Vein endothelial cell (primary cell): ENCODE measurements around a stretch of chr1.

GRCh38 chr1:29785115-29785314 lies 548.7 kb downstream of the PTPRU start:
- CAGE, long polyA plus RNA = no peak

DNA sequence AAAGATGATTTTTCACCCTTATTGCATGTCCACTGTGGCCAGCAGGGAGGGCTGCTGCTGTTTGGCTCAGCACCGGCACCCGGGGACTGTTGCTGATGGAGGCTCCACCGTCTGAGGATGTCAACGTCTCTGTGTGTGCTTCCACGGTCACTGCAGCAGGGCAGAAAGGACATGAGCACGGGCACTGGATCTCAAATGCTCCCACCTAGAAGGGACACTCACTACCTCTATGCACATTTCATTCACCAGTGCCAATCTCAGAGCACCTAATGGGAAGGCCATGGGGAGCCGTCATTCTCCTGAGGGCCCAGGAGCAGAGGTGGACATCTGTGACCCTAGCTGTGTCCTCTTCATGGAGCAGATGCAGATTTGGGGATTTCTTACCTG lies 599.6 kb downstream of the PTPRU start:
- CAGE, long polyA plus RNA = no peak

- CAGE, long polyA plus RNA = no peak
Measured at GRCh38 chr1:30744937-30745225, 12.7 kb downstream of the LAPTM5 start.

- CAGE, long polyA plus RNA = no peak
Measured at GRCh38 chr1:30756096-30756533, 1.5 kb downstream of the LAPTM5 start.

DNA sequence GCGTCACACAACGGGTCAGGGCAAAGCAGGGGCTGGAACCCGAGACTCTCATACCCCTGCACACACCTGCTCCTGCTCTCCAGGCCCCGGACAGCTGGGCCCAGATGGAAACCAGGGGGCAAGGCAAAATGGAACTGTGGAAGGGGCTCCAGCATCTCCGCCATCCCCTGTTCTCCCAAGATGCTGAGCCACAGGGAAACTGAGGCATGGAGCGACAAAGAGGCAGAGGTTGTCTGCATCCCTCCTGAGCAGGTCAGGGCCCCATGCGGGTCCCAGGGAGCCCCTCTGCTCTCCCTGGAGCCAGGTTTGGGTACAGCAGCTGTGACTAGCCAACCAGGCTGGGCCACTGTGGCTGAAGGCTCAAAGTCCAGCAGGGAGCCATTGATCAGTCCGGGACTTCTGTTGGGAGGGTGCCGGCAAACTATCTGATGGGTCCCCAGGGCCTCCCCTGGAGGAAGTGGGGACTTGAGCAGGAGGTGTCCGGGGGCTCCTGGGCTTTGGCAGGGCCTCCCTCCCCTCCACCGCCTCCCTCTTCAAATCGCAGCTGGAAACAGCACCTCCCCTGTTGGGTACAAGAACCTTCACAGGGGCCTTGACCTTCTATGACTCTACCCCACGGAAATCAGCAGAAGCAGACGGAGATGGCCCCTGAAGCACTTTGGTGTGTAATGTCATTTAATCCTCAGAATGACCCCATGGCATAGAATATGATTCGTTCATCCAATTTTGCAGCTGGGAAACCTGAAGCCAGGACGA lies 25.4 kb upstream of the LAPTM5 start:
- CAGE, long polyA plus RNA = no peak

DNA sequence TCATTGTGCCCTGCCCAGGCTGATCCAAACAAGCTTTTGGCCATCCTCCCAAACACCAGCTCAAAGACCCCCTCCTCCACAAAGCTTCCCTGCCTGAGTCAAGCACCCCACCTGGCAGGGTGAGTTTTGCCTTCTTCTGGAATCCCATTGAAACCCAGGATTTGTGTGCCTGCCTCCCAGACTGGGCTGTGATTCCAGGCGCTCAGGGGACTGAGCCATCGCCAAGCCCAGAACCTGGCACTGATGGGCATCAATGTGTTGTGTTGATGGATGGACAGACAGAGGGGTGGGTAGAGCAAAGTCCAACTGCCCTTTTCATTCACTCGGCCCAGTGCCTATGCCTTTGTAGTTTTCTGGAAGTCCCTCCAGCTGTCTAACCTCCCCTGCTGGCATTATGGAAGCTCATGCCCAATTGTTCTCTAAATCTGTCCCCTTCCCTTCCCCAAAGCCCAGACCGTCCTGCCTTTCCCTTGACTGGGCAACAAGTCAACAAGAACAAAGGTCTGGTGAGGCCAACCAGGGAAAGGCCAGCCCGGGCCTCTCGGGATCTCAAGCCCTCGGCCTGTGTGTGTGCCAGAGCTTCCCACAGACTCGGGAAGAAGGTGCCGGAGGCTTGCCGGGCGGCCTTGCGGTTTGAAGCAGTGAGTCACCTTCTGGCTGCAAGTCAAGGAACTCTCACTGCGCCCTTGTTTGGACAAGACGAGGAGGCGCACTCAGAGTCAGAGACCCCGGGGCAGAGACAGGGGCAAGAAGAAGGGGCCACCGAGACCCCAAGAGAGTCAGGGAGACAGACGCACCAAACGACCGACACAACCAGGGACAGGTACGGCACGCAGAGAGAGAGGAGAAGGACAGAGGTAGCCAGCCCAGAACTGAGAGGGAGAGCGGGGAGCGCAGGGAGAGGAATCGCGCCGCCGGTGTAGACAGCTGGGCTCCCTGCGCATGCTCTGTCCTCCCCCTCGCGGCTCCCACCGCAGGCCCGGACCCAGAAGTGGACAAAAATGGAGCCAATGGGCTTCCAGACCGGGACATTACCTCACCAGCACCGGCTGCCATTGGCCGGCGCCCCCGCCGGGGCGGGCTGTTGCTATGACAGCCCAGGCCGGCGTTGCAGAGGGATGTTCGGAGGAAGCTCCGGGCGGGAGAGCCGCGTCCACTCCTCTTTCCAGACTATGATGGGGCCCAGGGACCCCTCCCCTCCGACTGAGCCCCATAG lies 66.4 kb upstream of the LAPTM5 start:
- CAGE, long polyA plus RNA = no peak

- CAGE, long polyA plus RNA = no peak
Measured at GRCh38 chr1:30854111-30854481, 54.5 kb downstream of the SDC3 start.

DNA sequence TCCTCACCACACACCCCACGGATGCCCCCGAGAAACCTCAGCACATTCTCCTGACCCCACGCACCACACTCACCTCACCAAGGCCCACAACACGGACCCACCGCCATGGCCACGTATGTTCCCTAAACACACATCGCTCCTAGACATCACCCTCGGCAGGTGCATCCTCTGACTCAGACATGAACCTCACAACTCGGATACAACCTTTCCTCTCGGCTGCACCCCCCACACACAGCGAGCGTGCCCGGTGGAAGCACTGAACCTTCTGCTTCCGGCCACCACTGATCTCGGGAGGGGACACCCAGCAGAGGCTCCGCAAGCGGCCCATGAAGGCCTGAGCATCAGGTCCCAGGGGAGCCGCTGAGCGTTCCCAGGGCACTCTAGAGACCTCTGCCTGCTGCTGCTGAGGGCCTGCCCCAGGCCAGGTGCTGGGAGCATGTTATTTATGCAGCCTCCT lies 27.2 kb downstream of the SDC3 start:
- CAGE, long polyA plus RNA = no peak

GRCh38 chr1:30903384-30903733 lies 5.2 kb downstream of the SDC3 start:
- CAGE, long polyA plus RNA = no peak

DNA sequence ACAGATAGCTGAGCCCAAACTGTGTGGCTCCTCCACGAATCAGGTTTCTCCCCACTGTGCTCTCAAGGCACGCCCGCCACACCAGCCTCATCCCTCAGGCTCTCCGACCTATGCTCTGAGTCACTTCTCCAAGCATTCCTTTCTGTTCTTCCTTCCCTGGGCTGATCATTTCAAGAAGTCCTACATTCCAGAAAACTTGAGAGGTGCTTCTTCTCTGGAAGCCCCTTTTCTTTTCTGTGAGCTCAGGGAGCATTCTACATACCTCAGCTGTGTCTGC lies 25.4 kb upstream of the SDC3 start:
- CAGE, long polyA plus RNA = no peak

DNA sequence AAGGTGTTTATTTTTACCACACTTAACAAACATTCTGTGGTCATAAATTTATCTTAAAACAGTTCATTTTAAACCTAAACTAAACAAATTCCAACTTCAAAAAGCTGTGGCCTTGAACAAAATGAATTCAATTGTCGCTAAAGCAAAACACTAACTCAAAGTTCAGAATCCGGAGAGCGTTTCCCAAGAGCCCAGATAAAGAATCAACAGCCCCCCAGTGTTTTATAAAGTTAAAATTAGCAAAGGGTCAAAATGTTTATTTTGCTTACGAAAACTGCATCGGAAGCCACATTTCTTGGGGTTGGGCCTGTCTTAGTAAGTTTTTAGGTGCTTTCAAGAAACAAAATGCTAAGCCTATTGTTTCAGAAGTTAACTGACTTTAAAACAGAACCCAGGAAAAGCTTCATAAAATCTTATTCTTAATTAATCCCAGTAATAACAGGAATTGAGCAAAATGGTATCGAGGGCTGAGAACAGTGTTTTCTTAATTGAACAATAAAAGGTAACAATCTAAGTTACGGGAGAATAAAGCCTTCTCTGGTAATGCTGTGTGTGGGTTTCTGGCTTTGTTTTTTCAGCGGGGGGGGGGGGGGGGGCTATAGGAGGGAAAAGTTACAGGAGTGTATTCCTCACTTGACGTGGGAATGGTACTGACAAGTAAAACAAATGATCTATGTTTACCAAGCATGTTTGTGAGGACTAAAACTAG lies 1.2 kb downstream of the PUM1 start:
- CAGE, long polyA plus RNA = no peak

- CAGE, long polyA plus RNA = no peak
Measured at GRCh38 chr1:31064894-31065488, 526 bp downstream of the PUM1 start.

GRCh38 chr1:31102474-31103185 lies 37.1 kb upstream of the PUM1 start:
- CAGE, long polyA plus RNA = no peak

- CAGE, long polyA plus RNA = no peak
Measured at GRCh38 chr1:31297527-31298312, 888 bp downstream of the ZCCHC17 start.

DNA sequence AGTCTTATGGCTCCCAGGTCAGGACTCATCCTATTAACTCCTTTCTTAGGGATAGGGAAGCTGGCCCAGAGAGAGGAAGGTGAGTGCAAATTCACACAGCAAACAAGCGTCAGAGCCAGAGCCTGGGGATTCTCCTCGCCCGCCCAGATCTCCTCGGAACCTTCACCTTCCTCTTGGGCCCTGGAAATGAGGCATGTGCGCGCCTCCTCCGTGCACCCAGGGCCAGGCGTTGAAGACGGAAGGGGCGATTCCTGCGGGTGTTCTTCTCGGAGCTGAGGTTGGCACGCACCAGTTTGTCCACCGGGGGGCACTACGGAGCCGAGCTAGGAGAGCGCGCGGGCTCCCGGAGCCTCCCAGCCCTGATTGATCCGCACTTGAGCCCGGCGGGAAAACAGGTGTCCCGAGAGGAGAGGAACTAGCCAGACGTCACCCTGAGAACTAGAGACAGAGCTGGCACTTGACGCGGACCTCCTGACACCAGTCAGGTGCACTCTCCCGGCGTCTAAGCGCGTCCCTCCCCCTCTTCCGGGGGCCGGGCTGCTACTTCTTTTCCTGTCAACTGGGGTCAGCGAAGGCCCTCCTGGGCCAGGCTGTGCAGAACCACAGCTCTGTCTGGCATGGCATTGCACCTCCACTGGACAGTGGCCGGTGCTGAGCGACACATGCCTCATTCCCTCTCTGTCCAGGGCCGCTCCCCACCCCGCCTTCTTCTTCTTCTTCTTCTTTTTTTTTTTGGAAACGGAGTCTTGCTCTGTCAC lies 18.3 kb upstream of the SERINC2 start:
- CAGE, long polyA plus RNA = no peak

DNA sequence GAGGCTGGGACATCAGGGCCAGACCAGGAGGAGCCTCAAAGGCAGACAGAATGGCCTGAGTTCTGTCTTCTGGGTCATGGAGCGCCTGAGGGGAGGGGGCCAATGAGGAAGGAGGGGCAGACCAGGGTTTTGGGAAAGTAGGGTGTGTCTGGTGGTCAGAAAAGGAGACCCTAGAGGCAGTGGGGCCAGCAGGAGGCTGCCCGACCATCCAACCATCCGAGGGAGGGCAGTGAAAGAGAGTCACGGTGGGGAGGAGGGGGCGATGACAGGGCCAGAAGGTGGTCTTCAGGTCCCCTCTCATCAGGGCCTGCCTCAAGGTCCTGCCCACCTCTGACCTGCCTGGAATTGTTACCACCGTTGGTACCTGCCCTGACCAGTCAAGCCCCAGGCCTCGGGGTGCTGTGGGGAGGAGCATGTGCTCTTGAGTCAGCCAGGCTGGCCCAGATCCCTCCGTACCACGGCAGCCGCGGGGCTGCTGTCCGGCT lies 21.8 kb downstream of the SERINC2 start:
- CAGE, long polyA plus RNA = no peak

DNA sequence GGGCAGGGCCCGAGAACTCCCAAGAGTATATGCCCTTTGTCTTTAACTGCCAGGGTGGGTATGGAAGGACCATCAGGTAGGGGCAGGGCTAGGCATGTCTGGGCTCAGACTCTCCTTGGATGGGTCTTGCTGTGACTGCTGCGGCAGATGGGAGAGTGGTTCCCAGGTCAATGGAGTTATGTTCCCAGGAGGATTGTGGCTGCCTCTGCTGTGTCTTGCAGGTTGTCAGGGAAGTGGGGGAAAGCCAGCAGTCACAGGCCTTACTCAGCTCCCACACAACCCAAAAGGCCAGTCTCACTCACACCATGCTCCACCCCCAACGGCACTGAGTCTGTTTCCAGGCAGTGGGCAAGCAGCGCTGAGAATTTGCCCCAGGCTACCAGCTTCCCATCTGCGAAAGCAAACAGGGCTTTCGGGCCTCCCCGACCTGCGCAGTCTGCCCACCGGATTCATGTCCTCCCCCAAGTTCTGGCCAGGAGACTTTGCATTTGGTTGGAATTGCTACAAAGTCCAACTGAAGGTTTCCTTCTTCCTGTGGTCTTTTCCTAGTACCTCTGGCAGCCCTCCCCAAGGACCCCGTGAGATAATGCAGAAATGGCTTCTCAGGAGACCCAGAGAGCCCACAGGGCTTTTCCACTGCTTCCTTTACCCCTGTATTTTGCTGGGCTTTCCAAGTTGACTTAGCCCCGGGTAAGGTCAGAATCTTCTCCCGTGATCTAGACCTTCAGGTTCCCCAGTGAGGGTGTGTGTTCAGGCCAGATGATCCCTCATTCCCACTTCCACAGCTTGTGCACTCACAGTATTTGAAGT lies 64.5 kb downstream of the SERINC2 start:
- CAGE, long polyA plus RNA = no peak

GRCh38 chr1:31505550-31506358 lies 70.6 kb upstream of the TINAGL1 start:
- CAGE, long polyA plus RNA = no peak

GRCh38 chr1:31511078-31511532 lies 65.2 kb upstream of the TINAGL1 start:
- CAGE, long polyA plus RNA = no peak

DNA sequence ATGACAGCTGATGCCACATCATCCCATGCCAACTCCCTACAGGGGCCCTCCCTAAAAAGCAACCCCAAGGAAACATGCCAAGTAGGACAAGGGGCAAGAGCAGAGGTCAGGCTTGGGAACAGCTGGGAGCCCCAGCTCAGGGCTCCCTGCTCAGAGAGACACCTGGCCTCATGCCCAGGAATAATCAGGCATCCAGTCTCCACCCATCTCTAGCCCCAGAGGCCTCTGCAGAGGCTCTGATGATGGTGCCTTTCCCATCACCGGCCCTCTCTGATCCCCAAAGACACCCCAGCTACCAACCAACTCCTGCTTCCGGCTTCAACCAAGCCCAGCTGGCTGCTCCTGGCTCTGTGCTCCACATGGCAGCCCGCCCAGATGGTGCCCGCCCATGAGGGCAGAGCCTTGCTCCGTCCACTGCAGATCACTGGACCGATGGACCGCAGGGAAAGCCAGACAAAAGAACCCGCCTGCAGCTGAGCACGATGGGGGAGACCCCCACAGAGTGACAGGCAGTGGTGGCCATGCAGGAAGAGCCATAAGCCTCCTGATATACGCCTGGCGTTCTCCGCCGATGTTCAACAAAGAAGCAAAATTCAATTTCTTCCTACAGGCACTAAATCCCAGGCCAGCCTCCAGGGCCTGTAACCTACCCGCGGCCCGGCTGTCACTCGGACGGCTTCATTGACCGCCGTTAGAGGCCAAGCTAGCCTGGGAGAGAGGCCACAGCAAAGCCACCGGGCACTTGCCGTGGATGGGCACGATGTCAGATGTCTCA lies 10.0 kb downstream of the ADGRB2 start:
- CAGE, long polyA plus RNA = no peak